A172 (cell line): ENCODE results near the genes FLOT1 and MCCD1.

- RAMPAGE, long total RNA: start-site peak on the minus strand at chr6:30742488-30742540, 35 and 30 reads in 2 replicates; start-site peak on the minus strand at chr6:30742618-30742693, 141 and 234 reads in 2 replicates
Observed at GRCh38 chr6:30742025-30742753, at the start of gene FLOT1. TSS of gene FLOT1 (minus strand) at chr6:30742687.

- RAMPAGE, long total RNA: no peak
Observed at GRCh38 chr6:30777807-30778354, 33.5 kb upstream of the IER3 start.

DNA sequence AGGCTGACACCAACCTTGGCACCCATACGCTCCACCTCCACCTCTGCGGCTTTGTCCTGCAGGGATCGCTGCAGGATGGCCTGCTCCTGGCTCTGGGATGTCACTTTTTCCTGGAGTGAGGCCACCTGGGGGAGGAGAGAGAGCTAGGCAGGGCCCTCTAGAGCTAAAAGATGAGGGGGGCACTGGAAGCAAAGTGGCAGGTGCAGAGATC lies 9.1 kb downstream of the CCHCR1 start:
- RAMPAGE, long total RNA: no peak

DNA sequence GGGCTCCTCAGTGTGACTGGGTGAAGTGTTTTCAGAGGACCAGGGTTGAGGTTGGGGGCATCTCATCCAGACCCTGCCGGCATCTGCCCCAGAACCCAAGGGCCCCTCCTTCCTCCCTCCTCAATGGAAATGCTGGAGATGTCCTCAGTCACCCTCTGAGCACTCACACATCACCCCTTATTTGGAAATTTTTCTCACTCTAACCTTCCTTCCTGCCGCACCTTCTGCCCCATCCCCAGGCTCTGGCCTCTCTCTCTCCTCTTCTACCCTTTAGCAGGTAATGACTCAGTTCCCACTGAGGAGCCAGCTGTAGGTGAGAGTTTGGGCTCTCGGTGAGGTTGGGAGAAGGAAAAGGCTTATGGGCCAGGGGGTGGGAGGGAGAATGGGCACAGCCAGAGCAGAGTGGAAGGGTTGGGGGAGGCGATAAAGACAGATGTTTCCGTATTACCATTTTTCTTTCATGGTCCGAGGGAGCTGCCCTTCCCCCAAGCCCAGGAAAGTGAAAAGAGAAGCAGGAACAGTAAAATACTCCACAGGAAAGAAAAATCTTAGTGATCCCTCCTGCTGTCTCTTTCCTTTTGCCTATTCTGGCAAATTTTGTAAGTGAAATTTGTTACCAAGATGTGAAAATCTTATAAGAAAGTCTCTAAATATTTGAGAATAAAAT lies 32.3 kb upstream of the POU5F1 start:
- RAMPAGE, long total RNA: no peak

DNA sequence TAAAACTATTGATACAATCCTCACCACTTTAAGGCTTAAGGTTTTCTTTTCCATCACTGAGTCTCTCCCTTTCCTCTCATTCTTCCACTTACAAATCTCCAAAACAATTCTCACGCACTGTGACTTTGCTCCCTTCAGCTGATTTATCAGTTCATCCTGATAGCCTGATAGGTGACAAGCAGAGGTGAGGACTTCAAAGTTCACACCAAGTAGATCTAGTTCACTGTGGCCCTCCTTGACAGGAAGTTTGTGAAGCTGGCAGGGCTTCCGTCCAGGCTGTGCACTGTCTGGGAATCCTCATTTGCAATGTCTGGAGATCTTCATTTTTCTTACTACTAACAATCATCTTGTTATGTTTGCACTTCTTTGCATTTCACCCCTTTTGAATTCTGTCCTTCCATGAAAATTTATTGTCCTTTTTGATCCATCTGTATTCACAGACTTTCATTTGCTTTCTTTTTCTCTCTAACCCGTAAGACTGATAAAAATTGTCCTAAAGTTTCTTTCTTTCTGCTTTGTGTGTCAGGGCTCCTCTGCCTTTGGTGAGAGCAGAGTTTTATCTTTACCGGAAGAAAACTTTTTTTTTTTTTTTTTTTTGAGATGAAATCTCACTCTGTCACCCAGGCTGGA lies 35.3 kb upstream of the POU5F1 start:
- RAMPAGE, long total RNA: no peak

DNA sequence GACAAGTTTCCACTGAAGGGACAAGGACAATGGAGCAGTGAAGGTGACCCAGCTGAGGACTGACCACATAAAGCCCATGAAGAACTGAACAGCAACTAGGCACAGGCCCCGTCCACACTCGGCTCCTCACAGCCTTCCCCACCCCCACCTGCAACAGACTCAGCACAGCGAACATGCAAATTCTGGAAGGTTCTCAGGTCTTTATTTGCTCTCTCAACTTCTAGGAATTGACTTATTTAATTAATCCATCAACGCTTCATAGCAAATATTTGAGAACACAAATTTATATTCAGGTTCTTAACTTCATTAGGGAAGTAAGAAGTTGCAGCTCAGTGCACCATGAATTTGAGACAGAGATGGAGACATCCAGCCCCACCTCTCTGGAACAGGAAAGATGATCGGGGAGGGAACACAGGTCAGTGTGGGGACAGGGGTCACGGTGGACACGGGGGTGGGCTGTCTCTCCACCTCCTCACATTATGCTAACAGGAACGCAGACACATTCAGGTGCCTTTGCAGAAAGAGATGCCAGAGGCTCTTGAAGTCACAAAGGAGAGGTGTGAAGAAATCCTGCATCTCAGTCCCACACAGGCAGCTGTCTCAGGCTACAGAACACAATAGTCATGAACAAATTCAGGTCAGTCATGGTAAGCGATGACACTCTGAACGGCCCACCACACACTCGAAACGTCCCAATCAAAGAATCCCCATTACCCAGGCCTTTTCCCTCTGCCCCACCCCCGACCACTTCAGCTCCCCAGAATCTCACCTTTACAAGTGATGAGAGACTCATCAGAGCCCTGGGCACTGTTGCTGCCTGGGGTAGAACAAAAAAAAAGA lies 3.1 kb downstream of the HLA-C start:
- RAMPAGE, long total RNA: no peak

- RAMPAGE, long total RNA: no peak
Observed at GRCh38 chr6:31270824-31271933, 713 bp downstream of the HLA-C start.

DNA sequence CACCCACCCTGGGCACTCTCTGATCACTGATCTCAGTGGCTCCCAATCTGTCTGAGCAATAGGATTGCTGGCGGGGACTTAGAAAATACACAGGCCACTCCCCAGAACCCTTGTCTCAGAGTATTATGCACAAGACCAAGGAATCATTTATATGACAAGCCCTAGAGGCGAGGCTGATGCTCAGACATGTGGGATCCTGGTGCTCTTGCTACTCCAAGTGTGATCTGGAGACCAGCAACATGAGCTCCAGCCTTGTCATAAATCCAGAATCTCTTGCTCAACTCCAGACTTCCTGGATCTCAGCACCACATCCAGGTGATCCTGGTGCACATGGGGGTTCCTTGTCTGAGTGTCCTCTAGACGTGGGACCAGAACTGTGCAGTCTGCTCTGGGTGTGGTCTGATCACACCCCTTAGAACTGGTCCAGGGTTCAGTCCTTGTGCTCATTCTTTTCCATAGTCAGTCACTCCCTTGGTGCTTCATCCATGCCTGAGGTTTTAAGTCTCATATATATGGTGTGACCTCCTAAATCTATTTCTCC lies 5.3 kb downstream of the HLA-B start:
- RAMPAGE, long total RNA: no peak

- RAMPAGE, long total RNA: no peak
Observed at GRCh38 chr6:31352182-31352400, 4.9 kb downstream of the HLA-B start.

- RAMPAGE, long total RNA: no peak
Observed at GRCh38 chr6:31402021-31402346, 1.4 kb upstream of the MICA start.

DNA sequence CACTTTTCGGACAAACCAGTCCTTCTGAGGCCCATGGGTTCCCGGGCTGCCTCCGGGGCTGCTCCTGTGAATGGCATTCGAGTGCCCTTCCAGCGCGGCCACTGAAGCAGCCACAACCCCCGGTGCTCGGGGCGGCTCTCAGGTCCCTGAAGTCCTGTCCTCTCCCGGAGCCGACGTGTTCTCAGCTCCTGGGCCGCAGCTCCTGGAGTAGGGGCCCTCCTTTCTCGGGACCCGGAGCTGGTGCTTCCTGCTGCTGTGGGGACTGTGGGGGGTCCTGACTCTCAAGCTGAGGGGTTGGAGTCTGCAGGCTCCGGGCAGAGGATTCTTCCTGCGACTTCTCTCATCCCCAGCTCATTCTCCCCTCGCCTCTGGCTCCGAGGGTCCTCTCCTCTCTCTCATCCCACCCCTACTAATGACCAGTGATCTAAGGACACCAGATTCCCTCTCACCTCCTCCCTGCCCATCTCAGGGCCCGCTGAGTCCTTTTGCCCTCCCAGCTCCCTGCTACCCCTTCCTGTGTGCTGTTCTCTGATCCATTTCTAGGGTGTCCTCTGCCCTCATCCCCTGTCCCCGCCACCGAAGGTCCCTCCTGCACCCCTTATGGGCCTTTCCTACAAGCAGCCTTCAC lies 684 bp downstream of the MICA start:
- RAMPAGE, long total RNA: no peak

GRCh38 chr6:31404724-31405196 lies 1.4 kb downstream of the MICA start:
- RAMPAGE, long total RNA: no peak

- RAMPAGE, long total RNA: no peak
Observed at GRCh38 chr6:31416061-31416391, 12.6 kb downstream of the MICA start.

GRCh38 chr6:31471468-31472047 lies 26.4 kb upstream of the MICB start:
- RAMPAGE, long total RNA: no peak

- RAMPAGE, long total RNA: no peak
Observed at GRCh38 chr6:31528737-31529385, at the start of gene MCCD1. TSS of gene MCCD1 (plus strand) at chr6:31528962.

DNA sequence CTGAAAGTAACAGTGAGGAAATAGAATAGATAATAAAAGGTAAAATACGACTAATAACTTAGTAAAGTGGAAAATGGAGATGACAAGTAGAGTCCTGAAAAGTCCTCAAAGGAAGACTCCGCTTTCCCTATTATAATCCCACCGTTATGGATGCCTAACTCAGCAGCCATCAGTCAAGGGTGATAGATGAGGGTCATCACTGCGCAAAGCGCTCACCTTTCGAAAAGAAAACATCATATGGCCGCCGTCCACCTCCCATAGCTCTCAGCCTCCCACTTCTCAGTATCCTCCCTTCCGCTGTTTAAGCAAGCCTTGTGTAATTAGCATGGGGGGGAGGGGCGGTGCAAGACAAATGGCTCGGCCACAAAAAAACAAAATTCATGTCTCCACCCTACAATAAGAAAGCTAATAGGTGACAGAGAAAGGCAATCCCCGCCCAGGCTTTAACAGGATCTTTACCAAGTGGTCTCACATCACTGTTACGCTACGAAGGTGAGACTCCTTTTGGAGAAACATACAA lies 806 bp downstream of the DDX39B start:
- RAMPAGE, long total RNA: no peak

DNA sequence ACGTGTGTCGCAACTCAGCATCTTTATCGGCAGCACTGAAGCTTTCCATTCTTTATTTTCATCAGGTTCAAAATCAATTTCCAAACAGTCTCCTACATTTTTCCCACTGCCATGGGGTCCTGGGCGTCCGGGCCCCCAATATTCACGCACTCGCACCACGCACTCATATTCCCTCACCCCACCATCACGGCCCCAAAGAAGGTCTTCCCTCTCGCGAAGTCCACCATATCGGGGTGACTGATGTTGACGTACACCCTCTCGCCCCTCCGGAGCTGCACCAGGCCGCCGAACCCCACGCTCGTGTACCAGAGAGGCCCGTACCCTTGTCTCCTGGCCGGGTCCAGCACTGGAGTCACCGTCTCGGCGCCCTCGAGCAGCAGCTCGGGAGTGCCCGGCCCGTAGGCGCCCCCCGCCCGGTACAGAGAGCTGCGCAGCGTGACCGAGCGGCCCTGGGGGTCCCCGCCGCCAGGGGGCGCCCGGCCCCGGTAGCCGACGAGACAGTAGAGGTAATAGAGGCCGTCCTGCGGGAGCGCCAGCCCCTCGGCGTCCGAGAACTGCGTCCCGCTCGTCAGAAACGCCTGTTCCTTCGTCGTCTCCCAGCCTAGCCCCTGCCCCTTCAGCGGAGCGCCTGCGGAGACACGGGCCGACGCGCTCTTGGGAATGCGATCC lies 1.6 kb downstream of the LTB start:
- RAMPAGE, long total RNA: no peak

- RAMPAGE, long total RNA: no peak
Observed at GRCh38 chr6:31634532-31635363, 14.2 kb downstream of the PRRC2A start.

GRCh38 chr6:31639408-31640117 lies 12.9 kb downstream of the BAG6 start:
- RAMPAGE, long total RNA: no peak

- RAMPAGE, long total RNA: no peak
Observed at GRCh38 chr6:31652763-31652888, 165 bp upstream of the BAG6 start.